Daoy (cell line): ENCODE data around the gene LEFTY1.

GRCh38 chr1:224209977-224210706 lies 27.1 kb downstream of the DEGS1 start:
- RAMPAGE, long total RNA = no peak

- RAMPAGE, long total RNA = no peak
These were observed 30.3 kb downstream of the DEGS1 start for GRCh38 chr1:224213203-224213959.

DNA sequence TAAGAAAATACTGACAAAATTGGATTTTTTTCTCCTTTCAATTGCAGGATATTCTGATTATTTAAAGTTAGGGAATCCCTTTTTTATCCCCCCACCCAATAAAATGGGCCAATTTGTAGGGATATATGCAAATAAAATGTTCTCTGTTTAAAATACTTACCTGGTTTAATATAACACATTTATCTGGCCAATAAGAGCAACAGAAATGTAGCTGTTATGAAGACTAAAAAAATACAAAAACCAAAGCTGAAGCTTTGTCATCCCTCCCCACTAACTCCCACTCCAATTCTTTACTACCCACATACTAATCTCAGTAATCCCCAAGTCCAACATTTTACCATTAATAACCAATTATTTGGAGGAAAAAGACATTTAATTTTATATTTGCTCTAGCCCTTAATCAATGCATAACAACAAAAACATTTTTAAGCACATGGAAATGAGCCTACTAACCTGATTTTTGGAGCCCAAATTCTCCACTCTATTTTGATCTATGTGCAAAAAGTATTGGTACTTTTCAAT lies 30.0 kb downstream of the CNIH4 start:
- RAMPAGE, long total RNA = no peak

GRCh38 chr1:224422863-224423102 lies 11.8 kb downstream of the WDR26 start:
- RAMPAGE, long total RNA = no peak

GRCh38 chr1:224438891-224439628 lies 4.5 kb upstream of the WDR26 start:
- RAMPAGE, long total RNA = no peak

GRCh38 chr1:224454256-224455313 lies 20.0 kb upstream of the WDR26 start:
- RAMPAGE, long total RNA = no peak

DNA sequence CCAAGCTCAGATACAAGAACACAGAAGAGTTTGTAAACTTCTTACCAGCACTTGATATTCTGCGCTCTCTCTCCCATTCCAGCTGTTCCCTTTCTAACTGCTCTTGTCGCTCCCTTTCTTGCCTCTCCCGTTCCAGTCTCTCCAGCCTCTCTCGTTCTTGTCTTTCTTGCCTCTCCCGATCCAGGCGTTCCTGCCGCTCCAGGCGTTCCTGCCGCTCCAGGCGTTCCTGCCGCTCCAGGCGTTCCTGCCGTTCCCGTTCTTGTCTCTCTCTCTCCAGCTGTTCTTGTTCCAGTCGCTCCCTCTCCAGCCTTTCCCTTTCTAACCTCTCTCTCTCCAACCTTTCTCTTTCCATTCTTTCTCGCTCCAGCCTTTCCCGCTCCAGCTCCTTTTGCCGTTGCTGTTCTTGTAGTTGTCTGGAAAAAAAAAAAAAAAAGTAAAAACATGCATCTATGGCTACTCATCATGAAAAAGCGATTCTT lies 91.4 kb upstream of the LBR start:
- RAMPAGE, long total RNA = no peak

DNA sequence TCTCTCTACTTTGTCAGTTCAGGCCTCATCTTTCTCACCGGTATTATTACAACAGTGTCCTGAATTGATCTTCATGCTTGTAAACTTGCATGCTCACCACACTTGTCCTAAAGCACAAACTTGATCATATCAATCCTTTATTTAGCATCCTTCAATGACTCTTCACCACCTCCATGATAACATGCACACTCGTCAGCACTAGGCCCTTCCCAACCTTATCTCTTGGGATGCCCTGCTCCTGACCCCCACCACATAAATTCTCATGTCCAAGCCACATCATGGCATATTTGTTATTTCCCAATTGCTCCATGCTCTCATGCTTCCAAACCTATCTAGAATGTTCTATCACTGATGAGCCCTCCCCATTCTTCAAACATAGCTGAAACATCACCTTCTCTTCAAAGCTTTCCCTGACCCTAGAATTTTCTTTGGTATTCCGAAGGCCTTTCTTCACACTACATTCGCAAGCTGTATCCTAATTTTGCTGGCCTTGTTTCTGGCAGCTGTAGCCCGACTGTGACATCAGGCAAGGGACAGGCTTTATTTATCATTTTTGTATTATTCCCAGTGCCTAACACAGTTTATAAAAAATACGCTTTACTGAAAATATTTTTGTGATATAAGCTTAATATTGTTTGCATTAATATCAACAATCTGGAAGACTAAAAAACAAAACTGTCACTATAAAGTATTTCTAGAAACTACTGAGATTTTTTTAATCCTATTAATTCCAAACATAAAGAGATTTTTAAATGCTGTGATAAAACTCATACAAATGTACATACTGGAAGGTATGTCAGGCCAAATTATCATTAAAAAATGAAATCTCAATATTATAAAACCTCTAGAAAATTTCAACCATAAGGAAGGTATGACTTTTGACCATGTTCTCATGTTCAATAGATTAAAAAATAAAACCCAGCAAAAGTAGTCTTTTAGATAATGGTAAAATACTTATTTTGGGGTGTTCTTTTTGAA lies 102.8 kb downstream of the ENAH start:
- RAMPAGE, long total RNA = no peak

DNA sequence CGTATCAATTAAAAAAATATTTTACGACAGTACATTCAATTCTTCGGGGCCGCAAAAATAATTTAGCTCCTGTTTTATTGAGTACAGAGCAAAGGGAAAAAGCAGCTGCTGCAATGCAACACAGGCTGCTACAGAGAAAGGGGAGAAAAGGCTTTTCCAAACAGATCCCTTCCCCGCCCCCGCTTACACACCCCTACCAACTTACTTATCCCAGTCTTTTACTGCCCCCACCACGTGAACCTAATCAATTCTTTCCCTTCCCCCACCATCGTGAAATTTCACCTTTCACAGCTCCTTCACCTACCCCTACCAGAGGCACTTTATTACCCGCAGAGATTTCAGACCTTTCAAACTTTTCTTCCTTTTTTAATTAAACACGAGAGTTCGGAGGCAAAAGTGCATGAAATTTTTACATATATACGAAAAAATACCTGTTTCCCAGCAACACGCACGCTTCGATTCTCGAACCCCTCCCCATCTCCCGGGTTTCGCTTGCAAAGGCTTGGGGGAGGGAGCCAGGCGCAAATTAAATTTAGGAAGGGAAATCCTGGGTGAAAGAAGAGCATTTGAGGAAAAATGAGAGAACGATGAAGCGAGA lies 937 bp downstream of the ENAH start:
- RAMPAGE, long total RNA = no peak

DNA sequence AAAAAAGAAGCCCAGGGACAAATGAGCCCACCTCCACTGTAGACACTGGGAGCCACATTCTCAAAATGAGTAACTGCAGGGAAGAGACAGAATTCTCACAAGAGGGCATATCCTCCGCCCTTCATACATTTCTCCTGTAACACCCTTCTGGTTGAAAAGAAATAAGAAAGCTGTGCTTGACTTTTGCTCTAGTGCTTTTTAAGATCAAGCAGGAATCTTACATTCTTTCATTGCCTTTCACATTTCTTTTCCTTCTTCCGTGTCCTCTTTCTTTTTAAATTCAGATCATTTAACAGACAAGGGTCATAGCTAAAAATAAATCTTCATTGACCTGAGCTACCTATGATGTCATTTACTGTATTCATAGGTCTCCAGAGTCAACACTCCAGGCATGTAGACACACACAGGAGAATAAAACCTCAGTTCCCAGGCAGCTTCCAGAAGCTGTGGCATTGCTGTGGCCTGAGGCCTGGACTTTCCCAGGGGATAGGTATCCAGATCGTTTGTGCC lies 38.3 kb upstream of the ENAH start:
- RAMPAGE, long total RNA = no peak

- RAMPAGE, long total RNA = no peak
These were observed 5.2 kb upstream of the SRP9 start for GRCh38 chr1:225772267-225772973.

GRCh38 chr1:225819384-225819872 lies 9.5 kb downstream of the EPHX1 start:
- RAMPAGE, long total RNA = no peak

DNA sequence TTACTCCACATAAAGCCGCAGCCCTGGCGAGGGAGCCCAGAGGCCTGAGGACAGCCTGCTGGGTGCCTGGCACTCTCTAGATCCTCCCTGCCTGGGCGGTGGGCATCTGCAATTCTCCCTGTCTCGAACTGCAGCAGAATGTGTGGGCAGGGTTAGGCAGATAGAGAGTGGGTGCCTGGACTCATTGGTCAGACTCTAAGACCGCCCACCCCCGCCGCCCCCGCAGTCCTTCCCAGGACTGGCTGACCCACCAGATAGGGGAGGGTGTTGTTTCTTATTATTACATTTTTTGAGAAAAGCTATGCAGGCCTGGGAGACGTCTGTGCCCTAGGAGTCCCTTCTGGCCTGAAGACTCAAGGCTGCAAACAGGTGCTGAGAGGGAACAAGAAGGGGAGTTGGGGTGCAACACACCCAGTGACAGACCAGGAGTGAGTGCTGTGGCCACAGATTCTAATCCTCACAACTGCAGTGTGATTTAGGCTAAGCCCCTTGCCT lies 14.1 kb downstream of the EPHX1 start:
- RAMPAGE, long total RNA = no peak

GRCh38 chr1:225844059-225844960 lies 34.4 kb downstream of the EPHX1 start:
- RAMPAGE, long total RNA = no peak

GRCh38 chr1:225888453-225888798 lies 520 bp downstream of the LEFTY1 start:
- RAMPAGE, long total RNA = no peak

DNA sequence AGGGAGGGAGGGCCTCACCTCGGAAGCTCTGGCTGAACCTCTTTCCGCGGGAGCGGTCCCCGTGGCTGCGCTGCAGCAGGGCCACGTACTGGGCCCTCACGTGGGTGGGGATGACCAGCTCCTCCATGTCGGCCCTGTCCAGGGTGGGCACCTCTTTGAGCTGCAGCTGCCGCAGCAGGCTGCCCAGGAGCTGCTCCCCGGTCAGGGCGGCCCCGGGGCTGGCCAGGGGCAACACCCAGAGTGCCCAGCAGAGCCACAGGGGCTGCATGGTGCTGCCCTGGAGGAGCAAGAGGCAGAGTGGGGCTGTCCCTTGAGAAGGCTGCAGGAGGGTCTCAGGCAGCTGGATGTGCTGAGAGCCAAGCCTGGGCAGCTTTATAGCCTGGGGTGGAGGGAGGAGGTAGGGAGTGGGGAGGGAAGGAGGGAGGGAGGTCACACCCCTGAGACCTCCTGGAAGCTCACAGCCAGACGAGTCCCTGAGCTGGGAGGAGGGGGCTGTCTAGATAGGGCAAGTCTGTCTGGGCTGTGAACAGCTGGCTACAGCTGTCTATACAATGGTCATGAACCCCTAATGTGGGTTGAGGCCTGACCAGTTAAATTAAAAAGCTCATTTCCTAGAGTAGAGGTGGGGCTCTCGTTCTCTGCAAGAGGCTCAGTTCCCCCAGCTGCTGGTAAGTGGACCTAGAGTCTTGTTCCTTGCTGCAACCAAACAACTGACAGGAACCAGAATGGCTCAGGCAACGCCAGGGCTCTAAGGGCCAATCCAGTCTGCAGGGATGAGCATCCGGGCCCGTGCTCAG lies at the start of gene LEFTY1:
TSS of gene LEFTY1 (minus strand) at position 348 of the 797 bp plus-strand sequence.
- RAMPAGE, long total RNA = no peak

- RAMPAGE, long total RNA = no peak
These were observed 425 bp upstream of the PYCR2 start for GRCh38 chr1:225924573-225924776.

- RAMPAGE, long total RNA = no peak
These were observed 28.7 kb downstream of the SDE2 start for GRCh38 chr1:225970386-225970929.

- RAMPAGE, long total RNA = no peak
These were observed 12.1 kb downstream of the H3-3A start for GRCh38 chr1:226074595-226075007.

DNA sequence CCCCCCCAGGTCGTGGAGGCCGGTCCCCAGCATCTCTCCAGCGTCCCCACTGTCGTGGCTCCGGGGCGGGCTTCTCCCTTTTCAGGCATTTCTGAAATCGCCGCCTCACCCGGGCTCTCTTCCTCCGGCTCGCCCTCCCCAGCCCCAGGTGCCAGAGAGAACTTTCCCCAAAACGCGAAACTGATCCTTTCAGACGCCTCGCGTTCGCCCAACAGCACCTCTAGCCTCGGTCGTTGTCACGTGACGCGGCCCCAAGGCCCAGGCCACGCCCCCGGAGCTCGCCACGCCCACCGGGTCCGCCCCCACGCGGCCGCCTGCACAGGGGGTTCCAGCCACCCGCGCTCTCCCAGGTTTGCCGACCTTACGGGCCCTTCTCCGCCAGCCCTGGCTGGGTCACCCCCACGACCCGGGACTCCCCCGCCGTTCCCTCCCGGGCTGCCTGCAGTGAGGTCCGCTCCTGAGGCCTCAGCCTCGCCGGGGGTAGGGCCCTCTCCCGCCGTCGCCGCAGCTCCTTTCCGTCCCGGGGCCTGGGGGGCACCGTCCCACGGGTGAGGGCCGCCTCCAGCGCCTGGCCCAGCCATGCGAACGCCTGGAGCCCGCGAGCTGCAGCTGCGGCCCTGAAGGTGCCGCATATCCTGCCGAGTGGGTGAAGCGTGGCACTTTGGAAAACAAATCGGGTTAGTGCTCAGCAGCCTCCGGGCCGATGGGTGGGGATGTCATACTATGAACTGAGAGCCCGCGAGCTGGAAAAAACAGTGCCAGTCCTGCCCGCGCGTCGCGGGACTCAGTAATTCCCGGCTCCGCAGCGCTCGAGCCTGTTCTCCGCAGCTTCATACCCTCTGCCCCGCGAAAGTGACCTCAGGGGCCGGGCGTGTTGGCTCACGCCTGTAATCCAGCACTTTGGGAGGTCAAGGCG lies 21.0 kb downstream of the H3-3A start:
- RAMPAGE, long total RNA = no peak